Ishikawa (cell line): ENCODE measurements around the gene RAD51AP1.

GRCh38 chr12:3230790-3231195 is 153.6 kb downstream of the TSPAN9 start:
- RRBS, result no CpG with 5 or more reads among the region's 11 CpGs

DNA sequence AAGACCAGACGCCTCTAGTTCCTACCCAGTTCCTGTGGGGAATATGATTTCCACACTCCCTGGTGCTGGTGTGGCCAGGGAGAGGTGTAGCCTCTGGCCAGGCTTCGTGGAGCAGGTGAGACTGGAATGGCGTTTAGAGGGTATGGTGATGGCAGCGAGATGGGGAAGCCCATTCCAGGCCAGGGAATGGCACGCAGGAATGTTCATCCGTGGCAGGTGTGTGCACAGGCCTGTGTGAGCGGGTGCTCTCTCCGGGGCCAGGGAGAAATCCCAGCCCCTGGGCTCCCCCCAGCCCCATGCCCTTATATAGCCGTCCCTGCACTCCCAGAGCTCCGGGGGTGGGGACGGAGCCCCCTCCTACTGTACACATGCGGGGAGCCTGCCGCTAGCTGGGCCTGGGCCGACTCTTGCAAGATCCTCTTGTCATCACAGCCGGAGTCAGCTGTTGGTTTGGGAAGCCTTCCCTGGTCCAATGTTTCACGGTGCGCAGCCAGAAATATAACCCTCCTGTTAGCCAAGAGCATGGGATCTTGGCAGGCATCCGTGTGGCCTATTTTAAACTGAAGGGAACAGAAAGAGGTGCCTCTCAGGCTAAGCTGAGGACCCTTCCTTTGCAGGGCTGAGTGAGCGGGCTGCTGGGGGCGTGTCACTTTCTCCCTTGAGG is 175.1 kb downstream of the TSPAN9 start:
- RRBS, result 90% methylated on average over 6 of the region's 20 CpGs

DNA sequence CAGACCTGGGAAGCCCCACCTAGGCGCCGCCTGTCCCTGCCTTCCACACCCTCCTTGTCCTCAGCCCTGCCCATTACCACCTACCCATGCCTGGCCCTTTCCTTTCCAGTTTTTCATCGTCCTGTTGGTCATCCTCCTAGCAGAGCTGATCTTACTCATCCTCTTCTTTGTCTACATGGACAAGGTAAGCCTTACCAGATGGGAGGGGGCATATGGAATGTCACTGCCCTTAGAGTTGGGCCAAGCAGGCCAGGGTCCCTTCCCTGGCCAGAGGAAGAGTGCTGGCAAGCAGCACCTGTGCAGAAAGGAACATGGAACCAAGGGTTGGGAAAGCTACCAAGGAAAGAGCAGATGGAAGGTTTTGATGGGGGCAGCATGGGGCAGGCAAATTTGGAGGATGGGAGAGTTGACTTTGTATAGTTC is 201.7 kb downstream of the TSPAN9 start:
- RRBS, result no CpG with 5 or more reads among the region's 3 CpGs

DNA sequence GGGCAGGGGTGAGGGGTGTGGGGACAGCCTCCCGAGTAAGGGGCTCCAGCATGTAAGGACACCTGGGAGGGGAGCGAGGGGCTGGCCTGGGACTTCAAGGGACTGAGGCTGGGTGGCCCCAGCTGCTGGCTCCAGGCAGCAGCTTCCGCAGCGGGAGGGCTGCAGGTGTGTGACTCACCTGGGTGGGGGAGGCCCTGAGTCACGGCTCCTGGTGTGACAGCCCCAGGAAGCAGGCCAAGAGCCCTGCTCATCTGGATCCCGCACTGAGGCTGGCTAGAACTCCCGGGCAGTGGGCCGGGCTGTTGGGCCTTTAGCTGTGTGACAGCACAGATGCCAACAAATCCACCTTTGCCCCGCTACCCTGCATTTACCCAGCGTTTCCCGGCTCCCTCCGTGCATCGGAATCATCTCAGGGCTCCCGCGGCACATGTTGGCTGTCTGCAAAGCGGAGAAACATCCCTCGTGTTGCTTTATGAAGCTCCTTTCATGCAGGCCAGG is 180.0 kb upstream of the PRMT8 start:
- RRBS, result 2% methylated on average over 4 of the region's 17 CpGs

GRCh38 chr12:3315149-3315537 is 175.9 kb upstream of the PRMT8 start:
- RRBS, result 2% methylated on average over 3 of the region's 11 CpGs

- RRBS, result no CpG with 5 or more reads among the region's 10 CpGs
These were observed 58.8 kb upstream of the PRMT8 start for GRCh38 chr12:3431994-3432757.

GRCh38 chr12:3726309-3726839 is 26.5 kb downstream of the CRACR2A start:
- RRBS, result no CpG with 5 or more reads among the region's 7 CpGs

DNA sequence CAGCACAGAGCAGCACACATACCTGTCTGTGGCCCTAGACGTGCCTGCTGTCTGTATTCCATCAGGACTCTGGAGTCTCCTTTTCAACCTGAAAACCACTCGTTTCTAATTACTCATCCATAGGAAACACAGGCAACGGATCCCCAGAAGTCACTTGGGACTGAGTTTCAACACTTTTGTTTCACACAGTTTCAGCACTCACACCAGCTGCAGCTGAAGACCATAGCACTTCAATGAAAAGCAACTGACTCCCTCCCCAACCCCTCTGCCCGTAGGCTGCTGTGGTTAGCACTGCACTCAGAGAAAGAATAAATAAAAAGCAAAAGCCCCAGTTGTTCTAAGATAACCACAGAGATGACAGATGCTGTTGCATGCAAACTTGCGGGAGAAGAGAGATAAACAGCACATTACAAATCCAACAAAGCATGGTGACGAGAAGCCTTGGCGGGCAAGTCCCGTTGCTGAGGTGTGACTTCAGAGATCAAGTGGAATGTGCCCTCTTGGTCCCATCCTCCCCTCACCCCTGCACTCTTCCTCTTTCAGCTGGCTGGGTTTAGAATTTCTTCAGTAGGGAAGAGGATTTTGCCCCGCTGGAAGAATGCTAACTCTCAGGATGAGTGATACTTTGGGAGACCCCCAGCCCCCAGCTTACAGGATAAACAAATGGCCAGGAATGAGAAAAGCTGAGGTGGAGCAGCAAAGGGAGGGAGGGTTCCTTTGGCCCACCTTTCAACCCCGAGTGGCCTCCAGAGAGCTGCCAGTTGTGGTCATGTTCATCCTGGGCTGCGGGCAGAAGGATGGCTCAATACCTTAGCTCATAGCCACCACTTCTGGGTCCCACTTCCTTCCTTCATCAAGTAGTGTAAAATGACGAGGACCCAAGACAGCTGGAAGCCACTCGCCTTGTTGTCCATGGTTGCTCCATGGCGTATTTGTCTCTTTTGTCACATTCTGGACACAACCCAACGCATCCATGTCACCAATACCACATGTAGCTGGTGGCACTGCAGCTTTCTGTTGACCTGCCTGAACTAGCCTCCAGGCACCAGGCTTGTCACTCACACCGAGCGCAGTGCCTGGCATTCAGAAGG is 24.5 kb downstream of the CRACR2A start:
- RRBS, result no CpG with 5 or more reads among the region's 17 CpGs

- RRBS, result 89% methylated on average over 16 of the region's 44 CpGs
These were observed 34.5 kb downstream of the PARP11 start for GRCh38 chr12:3838683-3839107.

GRCh38 chr12:3872253-3873031 is 757 bp downstream of the PARP11 start:
- RRBS, result no CpG with 5 or more reads among the region's 17 CpGs

- RRBS, result no CpG with 5 or more reads among the region's 6 CpGs
These were observed 155.5 kb upstream of the CCND2 start for GRCh38 chr12:4117995-4118448.

GRCh38 chr12:4275002-4275966 is 1.7 kb downstream of the CCND2 start:
- RRBS, result 22% methylated on average over 10 of the region's 46 CpGs

DNA sequence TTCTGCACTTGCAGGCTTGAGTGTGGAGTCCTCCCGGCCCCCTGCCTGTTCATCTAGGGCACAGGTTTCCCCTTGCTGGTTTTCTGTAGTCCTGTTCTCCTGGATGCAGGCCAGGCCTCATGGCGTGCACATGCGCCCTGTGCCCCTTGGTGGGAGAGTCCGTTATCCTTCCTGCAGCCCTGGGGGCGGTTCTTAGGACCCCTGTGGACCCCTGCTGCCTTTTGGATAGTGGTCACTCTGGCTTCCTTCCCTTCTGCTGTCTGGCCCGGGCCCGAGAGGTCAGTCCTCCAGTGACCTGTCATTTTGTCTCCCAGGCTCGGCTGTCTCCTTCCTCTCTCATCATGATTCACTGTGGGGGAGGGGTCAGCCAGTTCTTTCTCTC is 6.8 kb downstream of the CCND2 start:
- RRBS, result no CpG with 5 or more reads among the region's 8 CpGs

- RRBS, result 59% methylated on average over 2 of the region's 20 CpGs
These were observed 13.4 kb downstream of the CCND2 start for GRCh38 chr12:4286787-4287591.

DNA sequence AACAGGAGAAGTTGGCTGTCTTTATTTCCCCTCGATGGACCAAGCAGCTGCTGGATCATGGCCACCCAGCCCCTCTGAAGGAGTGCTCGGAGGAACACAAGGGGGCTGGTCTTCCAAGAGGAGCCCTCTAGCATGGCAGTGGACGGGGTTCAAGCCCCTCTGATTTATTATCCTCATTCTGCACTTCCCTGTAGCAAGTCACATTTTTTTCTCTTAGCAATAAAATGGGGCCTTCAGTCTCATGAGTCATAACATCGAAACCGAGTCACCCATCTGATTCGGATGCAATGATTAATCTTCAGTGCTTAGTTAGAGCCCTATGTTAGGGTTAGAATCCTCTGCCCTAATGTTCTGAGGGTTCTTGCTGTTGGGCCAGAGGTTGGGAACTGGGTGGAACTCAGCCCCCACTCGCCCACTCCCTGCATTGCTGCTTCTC is 14.2 kb downstream of the CCND2 start:
- RRBS, result no CpG with 5 or more reads among the region's 7 CpGs

- RRBS, result no CpG with 5 or more reads among the region's 18 CpGs
These were observed 21.3 kb upstream of the TIGAR start for GRCh38 chr12:4299601-4300187.

GRCh38 chr12:4395689-4395902 is 16.1 kb upstream of the FGF23 start:
- RRBS, result no CpG with 5 or more reads among the region's 1 CpG

DNA sequence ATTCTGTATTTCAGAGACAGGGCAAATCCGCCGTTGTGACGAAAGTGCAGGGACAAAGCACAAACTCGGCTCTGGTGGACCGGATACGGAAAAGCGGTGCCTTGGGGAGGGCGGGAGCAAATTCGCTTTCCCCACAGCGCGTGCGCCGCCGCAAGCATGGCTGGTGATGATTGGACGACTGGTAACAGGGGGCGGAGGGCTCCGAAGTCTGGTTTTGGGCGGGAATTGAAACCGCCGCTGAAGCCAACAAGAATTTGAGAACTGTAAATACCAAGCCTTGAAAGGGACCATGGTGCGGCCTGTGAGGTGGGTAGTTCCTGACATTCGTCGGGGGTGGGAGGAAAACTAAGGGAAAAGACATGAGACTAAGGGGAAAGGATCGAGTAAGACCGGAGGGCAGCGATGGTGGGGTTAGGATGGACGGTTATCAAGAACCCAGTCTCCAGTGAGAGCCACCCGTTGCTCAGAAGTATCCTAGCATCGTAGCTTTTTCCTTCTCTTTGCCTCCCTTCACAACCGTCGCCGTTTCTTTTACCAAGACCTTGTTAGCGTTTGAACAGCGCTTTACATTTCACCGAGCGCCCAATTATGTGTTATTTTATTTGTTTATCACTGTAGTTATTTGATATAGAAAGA is at the start of gene RAD51AP1:
RAD51AP1 (plus strand) TSS at position 240 of the 636 bp plus-strand sequence.
- RRBS, result no CpG with 5 or more reads among the region's 36 CpGs

DNA sequence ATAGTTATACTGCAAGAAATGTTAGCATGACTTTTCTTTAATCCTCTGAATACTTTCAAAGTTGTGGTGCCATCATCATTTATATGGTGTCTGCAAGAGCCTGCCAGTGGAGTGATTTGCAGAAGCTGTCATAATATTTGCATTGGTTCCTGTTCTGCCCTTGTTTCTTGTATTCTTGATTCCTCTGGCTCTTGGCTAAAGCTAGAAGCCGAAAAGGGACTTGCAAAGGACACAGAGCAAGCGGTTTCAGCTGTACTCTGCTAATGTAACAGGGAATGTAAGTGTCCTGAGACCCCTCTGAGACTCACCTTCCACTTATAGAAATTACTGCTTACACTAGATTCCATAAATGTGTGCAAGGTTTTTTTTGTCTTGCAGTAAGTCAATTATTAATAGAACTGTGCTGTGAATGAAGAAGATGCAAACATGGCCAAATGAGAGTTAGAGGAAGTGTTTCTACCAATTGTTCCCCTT is 5.1 kb downstream of the DYRK4 start:
- RRBS, result no CpG with 5 or more reads among the region's 2 CpGs

GRCh38 chr12:4644902-4645541 is 3.8 kb downstream of the AKAP3 start:
- RRBS, result no CpG with 5 or more reads among the region's 3 CpGs